M059J (cell line): ENCODE measurements around a stretch of chr7.

DNA sequence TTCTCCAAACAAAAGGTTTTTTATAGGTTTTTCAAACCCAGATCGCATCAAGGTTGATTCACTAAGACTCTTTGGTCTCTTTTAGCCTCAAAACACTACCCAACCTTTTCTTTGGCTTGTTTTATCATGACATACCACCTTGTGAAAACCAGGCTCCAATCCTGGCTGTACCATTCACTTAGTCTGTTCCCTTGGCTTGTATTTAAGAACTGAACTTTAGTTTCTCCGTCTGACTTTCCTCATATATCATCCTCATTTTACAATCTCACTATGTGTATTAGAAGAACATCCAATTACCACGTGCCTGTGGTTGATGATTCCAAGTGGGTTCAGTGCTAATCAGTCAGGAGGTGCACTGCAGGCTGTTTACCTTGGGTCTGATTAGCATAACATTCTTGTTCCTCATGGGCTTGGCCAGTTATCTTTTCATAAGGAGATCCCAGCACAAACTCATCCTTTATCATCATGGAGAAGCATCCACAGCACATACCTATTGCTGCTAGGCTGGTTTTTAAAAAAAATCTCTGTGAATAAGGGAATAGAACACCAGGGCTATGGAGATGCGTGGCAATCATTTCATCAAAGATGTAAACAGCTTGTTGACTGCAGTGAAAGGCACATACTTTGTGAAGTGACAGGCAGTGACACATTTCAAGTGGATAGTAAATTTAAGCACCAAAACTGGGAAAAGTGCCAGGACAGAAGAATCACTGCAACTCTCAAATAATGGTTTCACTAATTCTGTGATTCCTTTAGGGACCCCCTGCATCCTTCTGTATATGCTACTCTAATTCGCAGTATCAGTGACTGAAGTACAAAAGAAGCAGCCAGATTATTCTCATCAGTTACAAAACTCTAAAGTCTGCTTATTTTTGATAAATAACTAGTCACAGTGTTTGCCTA, 145.0 kb upstream of the KLF14 start:
- RAMPAGE, long total RNA, result no peak

GRCh38 chr7:130884252-130884816, 150.3 kb upstream of the KLF14 start:
- RAMPAGE, long total RNA, result no peak

DNA sequence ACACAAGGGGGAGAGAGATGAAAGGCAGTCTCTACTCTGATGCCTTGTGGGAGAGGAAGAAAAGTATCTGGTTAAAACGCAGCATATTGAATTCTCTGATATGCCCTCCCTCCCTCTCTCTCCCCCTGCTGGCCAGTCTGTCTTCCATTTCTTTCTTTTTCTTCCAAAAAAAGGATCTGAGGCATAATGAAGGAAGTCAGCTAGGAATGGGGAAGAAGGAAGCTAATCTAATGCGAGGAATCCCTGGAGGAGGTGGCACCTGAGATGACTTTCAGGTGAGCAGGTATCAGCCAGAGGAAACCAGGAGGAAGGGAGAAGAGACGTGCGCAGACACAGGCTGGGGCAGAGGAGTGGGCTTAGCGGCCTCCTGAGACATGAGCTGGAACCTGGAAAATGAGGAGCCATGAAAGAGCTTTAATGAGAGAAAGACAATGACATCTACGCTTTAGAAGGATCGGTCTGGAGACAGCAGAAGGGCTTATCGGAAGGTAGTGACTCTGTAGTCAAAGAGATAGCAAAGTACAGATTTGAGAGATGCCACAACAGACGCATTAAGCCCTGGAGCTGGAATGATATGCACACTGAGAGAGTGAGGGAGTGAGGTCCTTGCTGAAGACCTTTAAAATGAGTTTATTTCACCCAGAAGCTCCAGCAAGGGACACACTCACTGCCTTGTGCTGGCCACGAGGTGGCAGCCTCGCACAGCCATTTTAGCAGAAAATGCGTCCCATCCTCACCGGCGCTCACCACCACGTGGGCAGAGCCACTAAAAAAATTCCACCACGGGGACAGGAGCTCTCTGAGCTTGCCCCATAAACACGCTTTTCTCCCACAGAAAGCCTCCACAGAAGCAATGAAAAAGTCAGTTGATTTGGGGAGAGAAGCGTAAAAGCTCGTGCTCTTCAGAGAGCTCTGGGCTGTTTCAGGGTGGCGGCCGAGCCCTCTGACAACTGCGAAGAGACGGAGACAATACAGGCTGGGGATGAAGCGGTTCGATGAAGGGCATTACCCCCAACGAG, 162.8 kb upstream of the KLF14 start:
- RAMPAGE, long total RNA, result no peak

DNA sequence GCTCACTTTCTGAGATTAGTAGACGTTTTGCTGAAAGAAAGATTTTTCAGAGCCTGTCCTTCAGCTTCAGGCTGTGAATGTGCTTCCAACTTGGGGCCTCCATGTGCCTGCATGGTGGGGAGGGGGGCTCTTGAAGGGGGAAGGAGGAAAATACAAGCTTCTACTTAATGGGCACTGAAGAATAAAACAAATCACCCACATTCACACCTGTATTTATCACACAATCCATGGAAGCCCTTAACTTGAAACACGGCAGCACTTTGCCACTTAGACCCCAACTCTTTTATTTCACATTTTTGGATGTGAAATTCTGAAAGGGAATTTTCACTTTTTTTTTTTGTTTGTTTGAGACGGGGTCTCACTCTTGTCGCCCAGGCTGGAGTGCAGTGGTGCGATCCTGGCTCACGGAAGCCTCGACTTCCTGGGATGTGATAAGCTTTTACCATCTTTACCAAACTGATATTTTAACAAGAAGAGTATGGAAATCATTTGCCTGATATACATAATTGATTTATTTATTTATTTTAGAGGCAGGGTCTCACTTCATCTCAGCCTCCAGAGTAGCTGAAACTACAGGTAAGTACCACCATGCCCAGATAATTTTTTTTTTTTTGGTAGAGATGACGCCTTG, 180.5 kb upstream of the KLF14 start:
- RAMPAGE, long total RNA, result no peak

DNA sequence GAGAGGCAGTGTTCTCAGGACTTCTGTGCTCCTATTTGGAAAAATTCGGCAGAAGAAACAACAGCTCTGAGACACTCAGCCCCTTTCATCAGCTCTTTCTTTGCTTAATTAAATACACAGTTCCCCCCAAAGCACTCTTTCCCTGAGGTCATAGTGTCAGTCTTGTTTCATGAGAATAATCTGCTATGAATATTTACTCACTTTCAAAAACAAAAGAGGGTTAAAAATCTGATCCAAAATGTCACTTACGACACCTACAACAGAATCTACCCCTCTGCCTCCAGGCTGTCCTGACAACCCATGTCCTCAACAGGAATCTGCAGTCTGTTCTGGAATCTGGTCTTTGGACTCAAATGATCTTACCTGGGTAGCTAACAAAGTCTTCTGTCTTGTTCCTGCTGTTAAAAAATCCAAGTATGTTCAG, 188.7 kb upstream of the KLF14 start:
- RAMPAGE, long total RNA, result no peak

DNA sequence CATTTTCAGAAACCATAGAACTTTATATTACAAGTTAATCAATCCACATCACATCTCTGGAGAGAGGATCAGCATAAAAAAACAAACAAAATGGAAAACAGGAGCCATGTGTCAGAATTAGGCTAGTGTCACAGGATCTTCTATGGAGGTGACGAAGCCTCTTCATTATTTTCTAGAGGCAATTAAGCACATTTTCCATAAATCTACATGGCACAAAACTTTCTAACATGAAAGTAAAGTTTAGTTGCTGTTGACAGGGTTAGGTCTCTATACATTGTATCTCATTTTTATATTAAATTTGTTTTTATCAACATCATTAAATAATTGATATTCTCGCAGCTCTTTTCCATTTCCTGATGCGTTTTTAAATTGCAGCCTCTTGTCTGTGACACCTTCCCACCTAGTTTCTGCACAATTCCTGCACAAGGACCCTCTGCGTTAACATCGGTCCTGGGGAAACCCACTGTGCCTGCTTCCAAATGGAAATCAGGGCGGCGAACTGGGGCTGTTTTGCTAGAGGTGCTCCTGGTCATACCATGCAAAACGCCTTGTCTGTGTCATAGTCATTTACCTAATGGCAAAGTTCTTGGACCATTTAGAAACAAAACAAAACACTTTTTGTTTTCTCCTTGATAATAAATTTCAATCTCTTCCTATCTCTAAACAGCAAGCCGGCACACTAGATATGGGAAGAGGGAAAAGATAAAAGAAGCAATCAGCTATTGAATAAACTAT, 206.7 kb upstream of the KLF14 start:
- RAMPAGE, long total RNA, result no peak

DNA sequence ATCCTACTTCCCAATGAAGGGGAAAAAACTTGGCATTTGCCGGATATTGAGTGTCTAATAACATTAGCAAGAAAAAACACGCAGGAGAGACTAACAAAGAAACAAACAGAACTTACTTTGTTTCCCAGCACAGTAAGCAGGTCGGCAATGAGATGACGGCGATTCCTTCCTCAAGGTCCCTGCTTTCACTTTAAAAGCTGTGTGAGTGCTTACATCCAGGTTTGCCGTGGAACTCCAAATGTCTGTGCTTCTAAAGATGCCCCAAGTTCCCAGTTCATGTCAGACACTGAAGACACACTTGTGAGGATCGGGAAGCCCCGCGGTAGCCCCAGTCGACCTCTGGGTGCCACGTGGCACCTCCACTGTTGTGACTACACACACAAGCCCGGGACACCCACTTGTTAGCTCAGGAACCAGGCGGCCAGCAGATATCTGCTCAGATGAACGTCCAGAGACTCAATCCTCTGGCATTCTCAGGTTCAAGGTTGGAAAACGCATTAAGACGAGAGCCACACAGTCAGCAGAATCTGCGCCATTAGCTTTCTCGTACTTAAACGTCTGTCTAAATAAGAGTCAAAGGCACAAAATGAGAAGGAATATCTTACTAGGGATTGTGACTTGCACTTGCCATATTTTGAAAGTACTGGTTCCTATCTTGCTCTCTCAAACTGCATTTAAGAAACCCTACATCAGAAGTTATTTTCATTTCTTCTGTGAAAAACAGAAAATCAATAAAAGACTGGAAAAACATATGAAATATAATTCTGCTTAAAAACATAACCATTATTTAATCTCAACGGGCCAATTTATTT, 207.5 kb upstream of the KLF14 start:
- RAMPAGE, long total RNA, result no peak

GRCh38 chr7:130943214-130944420, 209.6 kb upstream of the KLF14 start:
- RAMPAGE, long total RNA, result no peak

- RAMPAGE, long total RNA, result no peak
These were observed 214.4 kb upstream of the KLF14 start for GRCh38 chr7:130948374-130948758.

- RAMPAGE, long total RNA, result no peak
These were observed 239.7 kb upstream of the KLF14 start for GRCh38 chr7:130973669-130974053.

GRCh38 chr7:130980440-130981021, 246.5 kb upstream of the KLF14 start:
- RAMPAGE, long total RNA, result no peak

GRCh38 chr7:130989608-130989930, 255.6 kb upstream of the KLF14 start:
- RAMPAGE, long total RNA, result no peak

DNA sequence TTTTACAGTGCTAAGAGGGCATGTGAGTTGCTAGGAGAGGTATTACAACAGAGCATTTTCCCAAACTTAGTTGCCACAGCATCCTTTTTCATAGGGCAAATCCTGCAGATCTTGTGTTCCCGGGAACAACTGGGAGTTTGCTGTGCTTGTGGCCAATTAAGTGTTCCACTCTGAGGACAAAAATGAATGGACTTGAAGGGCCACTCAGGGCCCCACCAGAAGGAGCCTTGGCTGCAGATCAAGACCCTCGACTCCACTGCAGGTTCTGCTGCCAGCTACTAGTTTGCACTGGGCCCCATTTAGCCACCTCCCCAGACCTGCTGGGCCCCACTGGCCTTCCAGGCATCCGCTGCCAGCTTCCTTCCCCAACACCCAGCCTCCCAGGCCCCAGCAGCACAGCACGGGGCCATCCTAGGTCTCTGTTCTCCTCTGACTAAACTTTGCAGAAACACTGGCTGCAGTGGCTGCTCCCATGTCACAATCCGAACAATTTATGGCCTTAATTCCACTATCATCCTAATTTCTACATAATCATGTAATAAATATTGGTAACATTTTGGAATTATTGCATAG, 277.3 kb upstream of the KLF14 start:
- RAMPAGE, long total RNA, result no peak

DNA sequence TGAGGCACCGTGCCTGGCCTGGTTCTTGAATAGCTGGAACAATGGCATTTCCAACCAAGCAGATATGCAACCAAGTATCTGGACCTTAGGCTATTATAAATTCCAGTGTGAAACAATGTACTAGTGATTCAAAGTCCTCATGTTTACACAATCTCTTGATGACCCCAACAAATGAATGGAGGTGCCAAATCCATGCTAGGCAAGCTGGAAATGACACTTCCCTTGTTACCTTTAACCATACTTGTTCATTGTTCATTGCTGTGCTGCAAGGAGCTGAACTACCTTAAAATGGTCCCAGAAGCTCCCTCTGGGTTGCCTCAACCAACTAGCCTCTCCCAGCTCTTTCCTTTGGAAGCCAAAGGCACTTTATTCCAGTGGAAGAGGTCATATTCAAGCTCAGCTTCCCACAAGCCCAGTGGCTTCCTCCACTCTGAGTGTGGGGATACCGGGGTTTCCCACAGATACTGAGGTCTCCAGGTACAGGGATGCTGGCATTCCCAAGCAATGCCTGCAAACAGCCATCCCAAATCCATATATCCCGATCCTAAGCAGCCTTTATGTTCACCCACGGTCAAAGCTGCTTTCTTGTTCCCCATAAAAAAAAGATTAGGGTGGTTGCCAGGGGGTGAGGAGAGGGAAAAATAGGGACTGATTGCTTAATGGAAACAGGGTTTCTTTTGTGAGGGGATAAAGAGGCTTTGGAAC, 282.4 kb upstream of the KLF14 start:
- RAMPAGE, long total RNA, result no peak

GRCh38 chr7:131033429-131033894, 294.2 kb upstream of the MKLN1 start:
- RAMPAGE, long total RNA, result no peak

DNA sequence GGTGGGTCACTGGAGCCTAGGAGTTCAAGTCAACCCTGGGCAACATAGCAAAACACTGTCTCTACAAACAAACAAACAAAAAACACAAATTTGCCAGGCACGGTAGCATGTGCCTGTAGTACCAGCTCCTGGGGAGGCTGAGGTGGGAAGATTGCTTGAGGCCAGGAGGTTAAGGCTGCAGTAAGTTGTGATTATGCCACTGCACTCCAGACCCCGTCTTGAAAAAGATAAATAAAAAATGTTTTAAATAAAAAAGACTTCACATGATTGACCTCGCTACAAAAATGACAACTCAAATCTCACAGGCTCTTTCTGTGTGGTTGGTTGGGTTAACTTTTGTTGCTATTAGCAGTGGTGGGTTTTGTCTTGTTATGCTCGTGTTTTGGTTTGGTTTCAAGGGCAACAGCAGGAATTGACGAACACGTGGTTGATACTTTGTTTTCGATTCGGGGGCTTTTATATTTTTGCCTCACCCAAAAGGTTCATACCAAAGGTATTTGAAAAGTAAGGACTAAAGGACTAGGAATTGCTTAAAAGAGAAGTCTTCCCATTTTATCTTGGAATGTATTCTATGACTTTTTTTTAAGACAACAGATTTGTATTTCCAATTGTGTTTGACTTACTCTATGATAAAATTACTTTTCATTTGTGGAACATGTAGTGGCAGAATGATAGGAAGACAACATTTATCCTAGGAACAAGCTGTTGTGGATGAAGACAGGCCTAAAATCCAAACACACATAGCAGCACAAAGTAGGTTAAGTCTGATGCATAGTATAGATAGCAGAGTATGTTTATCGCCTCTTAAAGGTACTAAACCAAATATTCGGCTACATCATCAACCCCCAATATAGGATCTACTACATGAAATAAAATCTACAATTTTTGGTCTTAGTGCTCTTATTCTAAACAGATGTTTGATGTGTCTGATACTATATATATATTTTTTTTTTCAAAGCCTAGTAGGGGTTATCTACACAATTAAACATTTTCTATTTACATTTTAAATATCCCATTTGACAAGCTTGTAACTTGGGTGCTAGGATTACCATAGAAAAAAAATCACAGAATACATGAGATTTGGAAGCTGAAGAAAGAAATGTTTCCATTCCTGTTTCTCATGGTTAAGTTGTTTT, 226.8 kb upstream of the MKLN1 start:
- RAMPAGE, long total RNA, result no peak

GRCh38 chr7:131419462-131420547, 92.1 kb downstream of the MKLN1 start:
- RAMPAGE, long total RNA, result no peak

DNA sequence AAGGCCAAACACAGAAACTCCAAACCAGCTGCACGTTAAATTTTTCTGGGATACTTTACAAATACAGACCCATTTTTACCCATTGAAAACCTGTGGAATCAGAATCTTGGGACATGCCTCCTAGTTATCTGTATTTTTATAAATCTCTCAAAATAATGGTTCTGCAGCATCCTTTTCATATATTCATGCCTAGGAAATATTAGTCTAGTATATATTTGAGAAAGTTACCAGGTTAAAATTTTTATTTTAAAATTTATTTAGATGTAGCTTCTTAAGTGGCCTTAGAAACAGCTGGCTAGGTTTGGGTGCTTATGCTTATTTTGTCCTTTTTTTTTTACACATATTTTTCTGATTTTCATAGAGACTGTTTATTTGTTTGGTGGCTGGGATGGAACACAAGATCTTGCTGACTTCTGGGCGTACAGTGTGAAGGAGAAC, 101.0 kb downstream of the MKLN1 start:
- RAMPAGE, long total RNA, result no peak

GRCh38 chr7:131497502-131498664, 58.5 kb downstream of the PODXL start:
- RAMPAGE, long total RNA, result no peak

DNA sequence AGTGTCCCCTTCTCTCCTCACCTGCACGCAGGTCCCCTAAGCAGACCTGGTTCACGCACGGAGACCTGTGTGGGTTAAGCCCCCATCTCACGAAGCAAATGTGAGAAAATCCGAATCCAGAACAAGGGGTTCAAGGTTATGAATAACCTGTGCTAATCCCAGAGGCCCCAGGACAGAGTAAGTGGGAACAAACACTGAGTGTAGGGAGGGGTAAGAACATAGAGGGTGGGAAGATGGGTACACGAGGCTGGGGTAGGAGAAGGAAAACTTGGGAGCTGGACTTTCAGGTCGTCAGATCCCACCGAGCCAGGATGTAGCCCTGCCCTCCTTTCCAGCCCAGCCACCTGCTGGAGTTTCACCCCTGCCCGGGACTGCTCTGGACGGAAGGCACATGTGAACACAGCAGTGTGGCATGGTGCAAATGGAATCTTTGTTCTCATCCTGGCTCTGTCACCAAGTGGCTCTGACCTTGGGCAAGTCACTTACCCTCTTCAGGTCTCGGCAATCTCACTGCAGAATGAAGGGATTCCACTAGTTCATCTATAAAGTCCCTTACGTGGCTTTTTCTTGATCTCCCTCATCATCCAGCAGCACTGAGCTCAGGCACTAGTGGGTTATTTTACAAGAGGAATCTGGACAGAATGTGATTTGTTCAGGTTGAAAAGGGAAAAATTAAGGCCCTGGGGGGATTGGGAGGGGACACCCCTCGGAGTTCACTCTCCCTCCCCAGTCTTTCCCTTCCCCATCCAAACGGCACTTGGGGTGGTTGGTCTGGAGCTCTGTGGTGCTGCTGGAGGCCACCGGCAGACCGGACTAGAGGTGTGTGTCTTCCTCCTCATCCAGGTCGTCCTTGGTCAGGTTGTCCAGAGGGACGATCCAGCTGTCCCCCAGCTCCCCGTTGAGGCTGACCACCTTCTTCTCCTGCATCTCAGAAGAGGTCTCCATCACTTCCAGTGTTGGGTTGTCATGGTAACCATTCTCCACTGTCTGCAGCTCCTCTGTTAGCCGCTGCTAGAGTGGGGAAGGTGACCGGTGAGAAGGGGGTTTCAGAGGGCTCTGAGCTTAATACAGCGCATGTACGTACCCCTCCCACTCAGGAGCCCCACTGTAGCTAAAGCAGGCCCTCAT, 52.6 kb downstream of the PODXL start:
- RAMPAGE, long total RNA, result no peak